ENCODE data around the genes GMIP, ZNF708 and ZNF729.

DNA sequence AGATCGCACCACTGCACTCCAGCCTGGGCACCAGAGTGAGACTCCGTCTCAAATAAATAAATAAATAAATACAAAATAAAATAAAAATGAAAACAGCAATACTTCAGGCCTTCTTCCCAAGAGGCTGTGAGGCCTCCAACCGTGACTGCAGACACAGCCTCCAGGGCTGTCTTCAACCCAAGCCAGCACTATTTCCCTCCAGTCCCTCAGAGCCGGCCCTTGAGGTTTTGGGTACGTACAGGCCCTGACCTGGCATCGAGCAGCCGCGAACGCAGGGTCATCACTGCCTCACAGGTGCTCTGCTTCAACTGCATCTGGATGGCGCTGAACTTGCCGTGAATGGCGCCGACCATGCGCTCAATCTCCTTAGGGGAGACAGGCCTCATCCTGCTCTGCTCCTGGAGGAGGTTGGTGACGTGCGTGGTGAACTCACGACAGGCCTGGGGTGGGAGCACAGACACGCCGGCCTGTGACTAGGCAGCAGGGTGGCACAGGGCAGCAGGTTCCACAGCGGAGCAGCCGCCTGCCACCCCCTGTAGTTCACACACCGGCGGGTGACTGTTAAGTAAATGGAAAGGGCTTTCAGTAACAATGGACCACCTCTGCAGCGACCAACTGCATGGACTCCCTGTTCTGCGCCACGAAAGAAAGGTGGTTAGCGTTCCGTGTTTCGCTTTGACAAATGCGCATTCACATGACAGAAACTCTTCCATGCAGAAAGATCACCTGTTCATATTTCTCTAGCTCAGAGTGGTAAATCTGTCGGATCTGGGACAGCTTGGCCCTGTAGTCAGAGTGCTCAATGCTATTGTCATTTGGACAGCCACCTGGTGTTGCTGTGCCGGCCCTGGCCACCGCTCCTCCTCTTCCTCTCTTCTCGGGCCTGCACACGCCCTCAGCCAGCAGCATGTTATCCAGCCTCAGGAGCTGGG is 32.1 kb downstream of the CILP2 start:
- RRBS: no CpG with 5 or more reads among the region's 35 CpGs

DNA sequence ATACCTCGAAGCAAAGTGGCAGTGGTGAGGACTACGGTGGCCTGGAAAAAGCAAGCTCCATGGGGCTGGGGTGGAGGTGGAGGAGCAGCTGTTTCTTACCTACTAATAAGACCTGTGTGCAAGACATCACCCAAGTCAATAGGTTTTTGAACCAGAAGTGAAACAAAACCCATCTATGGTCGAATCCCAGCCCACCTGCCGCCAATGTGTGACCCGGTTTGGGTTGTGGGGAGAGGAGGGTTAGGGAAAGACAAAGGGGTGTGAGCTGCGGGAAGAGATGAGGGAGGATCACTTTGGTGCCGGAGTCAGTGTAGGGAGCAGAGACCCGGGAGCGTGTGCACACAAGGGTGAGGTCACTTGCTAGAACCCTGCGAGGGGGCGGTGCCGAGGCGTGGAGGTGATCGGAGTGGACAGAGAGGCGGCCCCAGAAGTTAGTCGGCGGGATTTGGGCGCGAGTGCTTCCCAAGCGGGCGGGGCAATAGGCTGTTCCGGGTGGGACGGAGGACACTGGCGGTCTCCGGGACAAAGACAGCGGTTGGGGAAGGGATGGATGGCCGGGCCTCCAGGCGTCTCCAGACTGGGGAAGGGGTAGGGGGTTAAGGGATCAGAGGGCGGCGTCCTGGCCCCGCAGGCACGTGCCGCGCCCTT is 503 bp downstream of the LPAR2 start:
- RRBS: 21% methylated on average over 9 of the region's 34 CpGs

DNA sequence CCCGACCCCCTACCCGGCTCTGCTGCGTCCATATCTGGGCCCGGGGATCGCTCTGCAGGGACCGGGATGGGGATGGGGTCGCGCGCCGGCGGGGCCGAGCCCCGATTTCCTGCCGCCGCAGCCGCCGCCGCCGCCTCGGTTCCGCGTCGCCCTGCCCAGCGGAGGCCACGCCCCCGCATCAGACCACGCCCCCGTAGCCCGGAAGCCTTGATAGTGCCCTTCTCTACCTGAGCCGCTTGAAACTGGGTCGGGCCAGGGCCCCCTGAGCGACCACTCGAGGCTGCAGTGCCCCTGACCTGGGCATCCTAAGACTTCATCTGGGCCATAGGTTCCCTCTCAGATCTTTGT is at the start of gene GMIP:
GMIP (minus strand) TSS at position 160 of the 348 bp plus-strand sequence.
- RRBS: no CpG with 5 or more reads among the region's 33 CpGs

DNA sequence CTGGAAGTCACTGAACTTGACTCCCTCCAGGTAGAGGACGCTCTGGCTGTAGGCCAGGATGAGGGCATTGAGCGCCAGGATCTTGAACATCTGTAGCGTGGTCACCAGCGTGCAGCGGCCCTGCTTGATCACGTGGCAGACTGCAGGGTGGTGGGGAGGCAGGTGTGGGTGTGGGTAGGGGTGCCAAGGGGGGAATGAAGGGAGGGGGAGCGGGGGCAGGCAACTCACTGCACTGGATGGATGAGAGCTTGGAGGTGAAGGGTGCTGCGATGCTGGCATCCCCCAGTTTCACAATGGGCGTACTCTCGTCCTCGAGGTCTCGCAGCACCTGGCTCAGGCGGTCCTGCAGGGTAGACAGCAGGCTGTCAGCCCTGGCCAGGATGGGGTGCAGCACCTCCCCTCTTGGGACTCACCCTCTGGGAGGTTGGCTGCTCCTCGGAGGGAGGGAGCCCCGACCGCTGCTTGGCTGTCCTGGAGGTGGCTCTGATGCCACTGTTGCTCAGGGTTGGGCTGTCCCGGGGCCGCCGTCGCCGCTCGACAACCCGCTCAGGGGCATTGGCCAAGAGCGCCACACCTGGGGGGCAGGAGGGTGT is 3.8 kb upstream of the GMIP start:
- RRBS: 96% methylated on average over 8 of the region's 24 CpGs

GRCh38 chr19:19649301-19649979 is 6.0 kb upstream of the GMIP start:
- RRBS: 97% methylated on average over 5 of the region's 27 CpGs

GRCh38 chr19:19784675-19785357 is 36.7 kb downstream of the ZNF506 start:
- RRBS: no CpG with 5 or more reads among the region's 5 CpGs

- RRBS: no CpG with 5 or more reads among the region's 3 CpGs
These were observed 34.6 kb downstream of the ZNF506 start for GRCh38 chr19:19786952-19787290.

- RRBS: no CpG with 5 or more reads among the region's 10 CpGs
These were observed 4.9 kb downstream of the ZNF90 start for GRCh38 chr19:20082436-20083278.

GRCh38 chr19:20362406-20362993 is 195.5 kb downstream of the ZNF486 start:
- RRBS: 31% methylated on average over 3 of the region's 10 CpGs

DNA sequence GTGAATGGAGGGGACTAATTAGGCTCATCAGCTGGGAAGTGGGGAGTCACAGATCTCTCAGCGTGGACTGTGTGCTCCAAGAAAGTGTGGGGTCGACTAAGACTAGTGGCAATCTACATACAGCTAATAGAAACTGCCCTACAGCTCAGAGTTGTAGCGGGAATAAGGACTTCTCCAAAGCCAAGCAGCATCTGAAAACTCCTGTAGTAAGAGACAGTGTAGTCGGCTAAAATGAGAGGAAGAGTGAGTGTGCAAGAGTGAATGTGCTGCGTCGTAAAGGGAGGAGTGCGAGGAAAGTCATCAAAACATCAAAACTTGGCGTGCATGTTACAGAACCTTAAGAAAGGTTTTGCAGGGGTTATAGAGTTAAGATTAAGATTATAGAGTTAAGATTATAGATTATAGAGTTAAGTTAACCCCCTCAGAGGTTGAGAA is 46.6 kb upstream of the ZNF737 start:
- RRBS: no CpG with 5 or more reads among the region's 8 CpGs

GRCh38 chr19:21286669-21287166 is 42.5 kb downstream of the ZNF708 start:
- RRBS: no CpG with 5 or more reads among the region's 3 CpGs

DNA sequence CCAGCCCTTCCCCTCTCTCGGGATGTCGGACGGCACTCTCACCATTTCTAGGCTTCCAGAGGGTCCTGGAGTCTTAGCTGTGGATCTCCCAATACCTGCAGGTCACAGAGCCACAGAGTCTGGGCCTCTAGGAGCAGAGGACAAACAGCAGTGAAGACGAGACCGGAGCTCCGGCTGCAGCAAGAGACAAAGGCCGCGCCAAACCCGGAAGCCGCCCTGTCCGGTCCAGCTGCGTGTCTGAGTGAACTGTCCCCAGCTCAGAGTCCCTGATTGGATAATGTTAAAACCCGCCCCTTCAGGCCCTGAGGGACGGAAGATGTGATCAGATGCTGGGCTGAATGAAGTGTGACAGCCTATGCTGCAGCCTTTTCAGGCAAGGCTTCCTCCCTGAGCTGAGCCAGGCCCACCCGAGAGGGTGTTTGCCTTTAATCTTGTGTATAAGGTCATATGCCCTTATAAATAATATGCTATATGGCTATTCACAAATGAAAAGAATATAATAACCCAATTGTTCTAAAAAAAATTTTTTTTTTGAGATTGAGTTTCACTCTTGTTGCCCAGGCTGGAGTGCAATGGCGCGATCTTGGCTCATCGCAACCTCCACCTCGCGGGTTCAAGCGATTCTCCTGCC is at the start of gene ZNF708:
ZNF708 (minus strand) TSS at position 243 of the 631 bp plus-strand sequence.
- RRBS: no CpG with 5 or more reads among the region's 21 CpGs

DNA sequence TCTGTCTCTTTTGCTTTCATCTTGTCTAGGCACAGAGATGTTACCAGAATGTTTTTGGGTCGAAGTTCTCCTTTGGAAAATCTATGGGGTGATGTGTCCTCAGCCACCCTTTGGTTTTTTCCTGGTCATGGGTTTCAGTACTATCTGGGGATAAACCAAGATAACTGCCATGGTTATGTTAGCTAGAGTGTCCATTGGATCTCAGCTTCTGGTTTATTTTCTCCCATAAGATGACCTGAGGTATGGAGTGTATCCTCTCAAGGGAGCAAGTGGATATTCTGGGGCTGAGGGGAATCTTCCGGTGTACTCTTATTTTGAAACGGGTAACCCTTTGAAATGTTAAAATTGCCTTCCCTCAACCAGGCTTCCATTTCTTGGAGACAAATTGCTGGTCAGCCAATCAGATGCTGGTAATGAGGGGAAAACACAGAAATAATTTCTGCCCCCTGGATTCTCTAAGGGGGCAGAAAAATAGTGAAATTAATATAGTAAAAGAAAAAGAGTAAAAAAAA is 1.5 kb downstream of the ZNF493 start:
- RRBS: no CpG with 5 or more reads among the region's 3 CpGs

- RRBS: no CpG with 5 or more reads among the region's 3 CpGs
These were observed 60.7 kb downstream of the ZNF429 start for GRCh38 chr19:21566130-21566547.

- RRBS: 0% methylated on average over 2 of the region's 24 CpGs
These were observed 80.8 kb downstream of the ZNF429 start for GRCh38 chr19:21586175-21586556.

- RRBS: no CpG with 5 or more reads among the region's 3 CpGs
These were observed 29.8 kb downstream of the ZNF43 start for GRCh38 chr19:21805937-21806767.

DNA sequence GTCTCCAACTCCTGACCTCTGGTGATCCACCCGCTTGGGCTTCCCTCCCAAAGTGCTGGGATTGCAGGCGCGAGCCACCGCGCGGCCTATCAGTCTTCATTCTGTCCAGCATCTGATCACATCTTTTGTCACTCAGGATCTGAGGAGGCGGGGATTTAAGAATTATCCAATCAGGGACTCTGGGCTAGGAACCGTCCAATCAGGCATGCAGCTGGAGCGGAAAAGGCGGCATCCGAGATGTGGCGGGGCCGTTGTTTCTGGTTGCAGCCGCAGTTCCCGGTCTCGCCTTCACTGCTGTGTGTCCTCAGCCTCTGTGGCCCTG is at the start of gene ZNF729:
ZNF729 (plus strand) TSS at position 270 of the 322 bp plus-strand sequence.
- RRBS: no CpG with 5 or more reads among the region's 16 CpGs

GRCh38 chr19:23379586-23380075 is 15.6 kb downstream of the ZNF91 start:
- RRBS: no CpG with 5 or more reads among the region's 4 CpGs

DNA sequence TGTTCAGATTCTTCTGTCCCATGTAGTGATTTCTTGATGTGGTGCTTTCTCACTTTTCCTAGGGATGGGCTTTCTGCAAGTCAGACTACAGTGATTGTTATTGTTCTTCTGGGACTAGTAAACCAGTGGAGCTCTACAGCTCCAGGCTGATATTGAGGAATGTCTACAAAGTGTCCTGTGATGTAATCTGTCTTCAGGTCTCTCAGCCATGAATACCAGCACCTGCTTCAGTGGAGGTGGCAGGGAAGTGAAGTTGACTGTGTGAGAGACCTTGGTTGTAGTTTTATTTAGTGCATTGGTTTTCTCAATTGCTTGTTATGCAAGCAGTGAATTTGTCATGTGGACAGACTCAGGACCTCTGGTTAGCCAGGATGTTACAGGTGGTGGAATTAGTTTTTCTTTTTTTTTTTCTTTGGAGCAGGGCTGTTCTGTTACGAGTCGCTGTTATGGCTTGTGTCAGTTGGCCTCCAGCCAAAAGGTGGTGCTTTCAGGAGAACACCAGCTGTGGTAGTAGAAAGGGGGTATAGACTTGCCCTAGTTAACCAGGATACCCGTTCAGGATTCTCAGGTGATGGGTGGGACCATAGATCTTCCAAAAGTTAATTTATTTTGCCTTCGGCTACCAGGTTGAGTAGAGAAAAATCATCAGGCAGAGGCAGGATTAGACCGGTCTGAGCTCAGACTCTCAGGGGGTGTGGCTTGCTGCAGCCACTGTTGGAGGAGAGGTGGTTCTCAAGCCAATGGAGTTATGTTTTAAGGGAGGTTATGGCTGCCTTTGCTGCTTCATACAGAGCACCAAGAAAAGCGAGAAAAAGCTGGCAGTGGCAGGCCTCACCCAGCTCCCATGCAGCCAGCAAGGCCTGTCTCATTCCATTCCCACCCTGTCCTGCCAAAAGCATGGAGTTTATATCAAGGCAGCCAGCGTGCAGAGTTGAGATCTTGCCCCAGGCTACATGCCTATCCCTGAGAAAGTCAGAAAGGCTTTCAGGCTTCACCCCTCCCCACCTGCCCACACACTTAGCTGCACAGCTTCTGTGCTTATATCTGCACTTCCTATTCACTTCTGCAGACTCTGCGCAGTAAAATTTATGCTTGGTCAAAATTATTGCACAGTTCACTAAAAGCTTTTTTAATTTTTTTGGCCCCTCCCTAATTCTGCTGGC is 12.1 kb upstream of the ZNF675 start:
- RRBS: no CpG with 5 or more reads among the region's 8 CpGs

DNA sequence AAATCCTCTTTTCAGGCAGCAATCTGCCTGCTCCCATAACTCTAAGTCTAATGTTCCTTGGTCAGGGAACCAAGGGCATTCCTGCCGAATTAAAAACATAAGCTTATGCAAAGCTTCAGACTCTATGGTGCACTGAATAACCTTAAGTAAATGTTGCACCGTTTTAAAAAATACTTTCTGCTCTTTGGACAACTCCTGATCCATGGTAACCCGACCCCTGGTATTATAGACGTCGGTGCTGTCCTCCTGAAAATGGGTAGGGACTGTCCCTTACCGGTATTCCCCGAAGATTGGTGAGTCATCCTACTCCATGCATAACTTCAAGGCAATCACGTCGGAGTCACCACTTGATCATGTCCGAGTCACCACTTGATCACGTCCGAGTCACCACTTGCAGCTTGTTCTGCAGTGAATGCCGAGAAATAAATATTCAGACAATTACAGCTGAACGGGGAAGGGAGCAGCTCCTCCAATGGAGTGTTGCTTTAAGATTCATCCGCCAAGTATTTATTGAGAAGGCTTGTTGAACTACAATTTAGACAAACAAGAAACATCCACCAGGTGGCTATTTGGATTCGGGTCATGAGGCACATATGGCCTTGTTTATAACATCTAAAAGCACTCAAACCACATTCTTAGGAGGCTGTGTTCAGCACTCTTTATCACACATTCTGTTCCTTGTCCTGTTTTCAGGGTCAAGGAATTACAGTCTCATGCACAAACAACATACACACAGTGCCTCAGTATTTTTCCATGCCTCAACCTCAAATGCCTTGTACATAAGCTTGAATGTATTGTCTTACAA is 43.0 kb downstream of the ZNF726 start:
- RRBS: no CpG with 5 or more reads among the region's 16 CpGs

Measured in AG09309 (cell line).